ENCODE data around the genes FLRT3 and KIF16B.

DNA sequence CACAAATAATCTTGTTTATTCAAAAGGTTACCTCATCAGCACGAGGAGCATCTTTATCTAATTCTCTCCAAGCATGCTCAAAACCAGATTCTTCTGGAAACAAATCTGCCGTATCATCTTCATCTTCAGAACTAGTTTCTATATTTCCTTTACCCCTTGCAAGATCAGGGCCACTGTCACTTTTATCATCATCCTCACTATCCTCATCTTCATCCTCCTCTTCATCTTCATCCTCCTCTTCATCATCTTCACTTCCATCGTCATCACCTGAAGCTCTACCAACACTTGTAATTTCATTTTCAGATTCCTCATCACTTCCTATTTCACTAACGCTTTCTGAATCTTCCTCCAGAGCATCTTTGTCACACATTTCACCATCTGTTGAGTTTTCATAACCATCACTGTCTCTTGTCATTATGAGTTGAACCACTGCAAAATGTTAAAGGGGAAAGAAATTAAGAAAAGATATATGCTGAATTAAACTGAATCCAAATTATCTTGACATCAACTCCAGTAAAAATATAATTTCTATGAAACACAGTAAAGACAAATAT, 8.8 kb downstream of the ESF1 start:
- RRBS: no CpG with 5 or more reads among the region's 4 CpGs

GRCh38 chr20:13814721-13814992, 29.8 kb downstream of the NDUFAF5 start:
- RRBS: no CpG with 5 or more reads among the region's 2 CpGs

- RRBS: no CpG with 5 or more reads among the region's 30 CpGs
Observed at GRCh38 chr20:14226162-14226688, 111.2 kb downstream of the FLRT3 start.

GRCh38 chr20:14337186-14337893, at the start of gene FLRT3:
Gene FLRT3, minus strand, starts transcription at chr20:14337612.
- RRBS: no CpG with 5 or more reads among the region's 12 CpGs

GRCh38 chr20:15196546-15197215, 859.3 kb upstream of the FLRT3 start:
- RRBS: no CpG with 5 or more reads among the region's 3 CpGs

- RRBS: no CpG with 5 or more reads among the region's 2 CpGs
Observed at GRCh38 chr20:15295195-15295741, 957.9 kb upstream of the FLRT3 start.

DNA sequence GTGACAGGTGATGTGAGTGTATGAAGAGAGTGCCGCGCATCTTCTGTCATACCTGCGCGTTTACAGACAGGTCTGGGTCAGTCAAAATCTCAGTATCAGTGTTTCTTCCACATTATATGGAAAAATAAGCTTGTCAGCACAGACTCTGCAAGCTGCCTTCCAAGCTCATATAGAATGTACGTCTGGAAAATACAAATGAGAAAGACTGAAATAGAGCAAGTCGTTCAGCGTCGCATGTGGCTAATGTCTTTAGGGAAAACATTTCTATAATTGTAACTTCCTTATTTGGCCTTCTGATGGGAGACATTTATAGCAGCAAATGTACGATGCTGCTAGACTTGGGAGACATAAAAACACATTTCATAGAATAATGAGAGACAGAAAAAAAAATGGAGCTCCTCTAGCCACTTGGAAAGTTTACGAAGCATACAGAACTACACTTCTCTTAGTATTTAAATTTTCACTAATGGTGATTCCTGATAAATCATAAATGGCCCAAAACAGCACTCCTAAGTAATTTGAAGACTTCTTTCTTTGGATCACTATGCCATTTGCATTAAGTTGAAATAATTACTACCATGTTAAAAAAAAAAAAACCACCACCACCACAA, 122.2 kb downstream of the KIF16B start:
- RRBS: no CpG with 5 or more reads among the region's 10 CpGs

GRCh38 chr20:16528086-16528505, 45.2 kb downstream of the KIF16B start:
- RRBS: no CpG with 5 or more reads among the region's 4 CpGs

DNA sequence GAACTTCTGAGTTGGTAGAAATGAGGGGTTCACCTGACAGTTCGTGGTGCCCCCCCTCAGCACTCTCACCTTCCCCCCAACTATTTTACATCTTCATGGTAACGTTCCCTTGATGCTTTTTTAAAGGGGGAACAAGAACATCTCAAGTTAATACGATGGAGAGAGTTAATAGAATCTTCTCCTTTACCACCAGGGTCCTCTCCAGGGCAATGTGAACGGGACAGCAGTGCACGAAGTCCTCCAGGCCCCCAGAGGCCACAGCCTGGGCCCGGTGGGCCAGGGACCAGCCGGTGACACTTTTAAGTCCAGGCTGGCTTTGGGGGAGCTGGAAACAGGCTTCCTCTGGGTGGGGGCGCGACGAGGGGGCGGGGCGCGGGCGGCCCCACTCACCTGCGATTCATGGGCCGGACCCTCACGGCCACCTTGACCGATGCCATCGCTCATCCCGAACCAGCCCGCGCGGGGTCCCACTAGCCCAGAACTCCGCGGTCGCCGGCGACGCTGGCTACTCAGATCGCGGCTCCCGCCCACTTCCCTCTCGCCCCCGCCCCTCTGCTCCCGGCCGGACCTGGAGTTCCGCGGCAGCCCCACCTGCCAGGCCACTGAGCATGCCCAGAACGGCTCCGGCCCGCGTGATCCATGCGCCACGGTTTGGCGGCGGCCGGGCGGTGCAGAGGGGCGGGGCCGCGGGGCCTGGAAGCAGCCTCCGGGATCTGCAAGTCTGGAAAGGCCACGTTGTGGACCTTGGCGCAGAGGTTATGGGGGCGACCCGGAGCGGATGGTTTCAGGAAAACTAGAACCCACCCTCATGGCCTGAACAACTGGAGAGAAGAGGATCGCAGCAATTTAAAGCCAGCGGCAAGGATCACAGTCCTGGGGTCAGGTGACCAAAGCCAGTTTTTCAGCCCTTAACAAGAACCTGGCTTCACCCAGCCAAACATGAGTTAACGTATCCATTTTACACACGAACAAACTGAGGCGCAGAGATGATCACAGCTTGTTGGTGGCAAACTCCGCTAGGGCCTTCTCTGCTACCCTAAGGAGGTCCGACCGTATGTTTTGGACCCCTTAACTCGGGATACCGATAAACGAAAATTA, at the start of gene KIF16B:
Gene KIF16B, minus strand, starts transcription at position 610 of the 1,098 bp plus-strand sequence.
- RRBS: under 1% methylated on average over 38 of the region's 68 CpGs

GRCh38 chr20:17202525-17203218, 24.2 kb upstream of the PCSK2 start:
- RRBS: no CpG with 5 or more reads among the region's 12 CpGs

DNA sequence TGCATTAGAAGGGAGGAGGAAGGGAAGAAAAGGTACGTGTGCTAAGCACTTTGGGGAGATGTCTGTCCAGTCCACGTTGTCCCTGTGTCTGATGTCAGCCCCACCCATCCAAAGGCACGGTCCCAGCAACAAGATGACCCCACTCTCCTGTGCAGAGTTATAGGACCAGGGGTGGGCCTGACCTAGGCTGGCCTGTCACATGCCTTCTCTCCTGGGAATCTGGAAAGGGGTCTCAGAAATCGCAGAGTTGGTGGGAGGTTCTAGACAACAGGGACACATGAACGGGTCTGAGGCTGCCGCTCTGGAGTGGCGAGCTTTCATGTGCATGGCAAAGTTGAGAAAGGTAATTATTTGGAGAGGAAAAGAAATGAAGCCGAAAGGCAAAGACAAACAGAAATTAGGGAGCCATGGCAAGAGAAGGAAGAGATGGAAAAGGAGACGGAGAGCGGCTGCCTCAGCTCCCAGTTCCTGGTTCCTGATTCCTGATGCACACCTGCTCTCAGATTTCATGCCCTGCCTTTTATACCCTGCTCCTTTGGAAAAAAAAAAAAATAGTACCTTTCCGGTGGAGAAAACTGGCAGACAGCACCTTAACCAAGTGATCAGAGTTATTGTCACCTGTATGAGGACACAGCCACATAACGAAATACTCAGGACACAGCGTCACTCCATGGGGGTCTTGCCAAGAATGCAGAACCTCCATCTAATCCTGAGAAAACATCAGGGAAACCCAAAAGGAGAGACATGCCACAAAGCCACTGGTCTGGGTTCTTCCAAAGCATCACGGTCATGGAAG, 29.3 kb downstream of the BFSP1 start:
- RRBS: no CpG with 5 or more reads among the region's 14 CpGs

DNA sequence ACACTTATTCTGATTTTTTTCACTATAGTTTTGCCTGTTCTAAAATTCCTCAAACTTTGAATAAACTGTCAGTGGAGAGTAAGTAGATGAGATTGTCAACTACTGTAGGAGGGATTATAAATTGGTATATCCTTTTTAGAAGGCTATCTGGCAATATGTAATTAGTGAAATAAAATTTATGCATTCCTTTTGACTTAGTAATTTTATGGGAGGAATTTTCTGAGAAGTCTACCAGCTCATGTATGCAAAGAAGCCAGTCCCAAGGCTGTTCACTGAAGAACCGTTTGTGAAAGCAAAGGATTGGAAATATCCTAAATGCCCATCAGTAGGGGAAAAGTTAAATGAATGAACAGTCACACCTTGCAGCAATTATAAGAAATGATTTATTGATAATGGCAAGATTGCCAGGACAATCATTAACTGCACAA, 4.7 kb upstream of the DSTN start:
- RRBS: no CpG with 5 or more reads among the region's 1 CpG

DNA sequence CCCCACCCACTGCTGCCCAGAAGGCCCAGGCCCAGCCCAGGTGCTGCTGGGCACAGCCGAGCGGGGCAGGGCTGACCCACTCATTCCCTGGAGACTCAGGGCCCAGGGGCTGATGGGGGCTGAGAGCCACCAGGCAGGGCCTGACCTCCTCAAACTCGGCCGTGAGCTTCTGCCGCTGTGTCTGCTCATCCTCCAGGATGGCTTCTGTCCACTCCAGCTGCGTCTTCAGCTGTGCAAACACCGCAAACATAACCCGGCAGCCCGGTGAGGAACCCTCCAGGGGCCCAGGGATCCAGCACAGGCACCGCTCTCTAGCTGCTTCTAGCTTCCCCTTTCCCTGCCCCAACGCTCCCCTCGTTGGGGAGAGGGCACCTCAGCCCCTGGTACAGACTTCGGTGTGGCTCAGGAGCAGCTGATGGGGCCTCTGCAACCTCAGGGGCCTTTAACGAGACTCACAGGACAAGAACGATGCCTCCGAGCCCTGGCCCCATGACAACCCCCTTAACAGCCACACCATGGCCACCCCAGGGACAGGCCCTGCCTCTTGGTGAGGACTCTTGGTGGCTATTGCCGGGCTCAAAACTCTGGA, 46.0 kb downstream of the DSTN start:
- RRBS: 100% methylated on average over 1 of the region's 17 CpGs

- RRBS: 1% methylated on average over 18 of the region's 62 CpGs
Observed at GRCh38 chr20:17680877-17681397, 1.1 kb downstream of the RRBP1 start.

DNA sequence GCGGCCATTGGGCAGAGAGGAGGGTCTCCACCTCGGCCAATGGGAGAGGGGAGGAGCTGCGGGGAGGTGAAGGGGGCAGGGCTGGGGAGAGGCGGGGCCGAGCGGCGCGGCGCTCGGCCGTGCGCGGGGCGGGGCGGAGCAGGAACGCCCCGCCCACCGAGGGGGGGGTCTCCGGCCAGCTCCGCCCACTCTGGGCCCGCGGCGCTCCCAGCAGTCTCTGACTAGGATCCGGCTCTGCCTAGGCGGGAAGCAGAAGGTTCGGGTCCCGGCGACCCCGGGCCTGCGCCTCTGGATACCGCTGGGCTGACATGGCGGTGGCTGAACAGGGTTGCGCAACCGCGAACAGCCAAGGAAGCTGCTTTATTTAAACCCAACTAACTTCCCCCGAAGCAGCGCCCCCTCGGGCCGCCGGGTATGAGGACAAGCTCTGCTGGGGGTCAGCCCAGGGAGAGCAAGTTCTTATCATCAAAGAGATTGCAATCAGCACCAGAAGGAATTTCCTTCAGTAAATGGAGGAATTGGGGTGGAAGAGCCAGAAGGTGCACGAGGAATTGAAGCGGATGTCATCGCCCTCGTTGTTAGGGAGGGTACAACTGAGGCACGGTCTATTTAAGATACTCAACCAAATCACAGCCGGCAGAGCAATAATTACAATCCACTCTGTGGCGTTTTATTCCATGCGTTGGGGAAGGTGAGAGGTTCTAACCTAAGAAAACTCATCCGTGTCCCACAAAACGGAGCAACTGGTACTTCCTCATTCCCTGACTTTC, 544 bp upstream of the RRBP1 start:
- RRBS: 2% methylated on average over 9 of the region's 50 CpGs

GRCh38 chr20:17855912-17856459, 112.6 kb downstream of the SNX5 start:
- RRBS: no CpG with 5 or more reads among the region's 3 CpGs

DNA sequence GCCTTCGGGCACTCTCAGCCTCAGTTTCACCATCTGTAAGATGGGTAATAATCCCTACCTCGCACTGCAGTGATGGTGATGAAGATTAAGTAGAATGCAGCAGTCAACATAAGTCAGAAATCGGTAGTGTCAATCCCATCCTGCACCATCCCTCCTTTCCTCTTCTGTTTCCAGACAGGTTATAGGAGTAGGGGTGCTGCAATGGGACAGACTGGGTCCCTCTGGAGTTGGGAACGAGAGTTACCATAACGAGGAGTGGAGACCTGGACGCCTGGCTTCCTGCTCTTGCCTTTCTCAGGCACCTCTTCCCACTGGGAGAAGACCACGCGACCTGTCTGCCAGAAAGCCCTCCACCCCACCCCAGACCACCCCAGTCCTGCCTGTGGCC, 99.1 kb downstream of the SNX5 start:
- RRBS: no CpG with 5 or more reads among the region's 8 CpGs

DNA sequence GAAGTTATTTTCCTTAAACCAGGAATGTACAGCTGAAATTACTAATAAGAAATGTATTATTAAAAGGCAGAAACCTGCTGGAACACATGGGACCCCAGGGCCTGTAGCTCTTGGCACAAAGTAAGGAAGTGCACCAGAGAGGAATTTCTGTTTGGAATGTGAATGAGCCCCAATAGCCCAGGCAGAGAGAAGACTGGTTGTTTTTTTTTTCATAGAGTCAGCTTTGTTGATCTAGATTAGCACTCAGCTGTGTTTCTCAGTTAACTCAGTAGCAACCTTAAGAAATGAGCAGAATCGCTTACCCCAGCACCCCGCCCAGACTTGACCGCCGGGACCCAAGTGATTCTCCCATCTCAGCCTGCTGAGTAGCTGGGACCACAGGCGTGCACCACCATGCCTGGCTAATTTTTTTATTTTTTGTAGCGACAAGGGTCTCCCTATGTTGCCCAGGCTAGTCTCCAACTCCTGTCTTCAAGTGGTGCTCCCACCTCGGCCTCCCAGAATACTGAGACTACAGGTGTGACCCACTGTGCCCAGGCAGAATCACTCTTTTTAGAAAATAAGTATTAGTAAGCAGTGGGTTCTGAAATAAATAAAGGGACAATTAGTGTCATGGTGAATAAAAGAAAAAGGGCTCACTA, 2.8 kb downstream of the MGME1 start:
- RRBS: no CpG with 5 or more reads among the region's 7 CpGs

- RRBS: 89% methylated on average over 10 of the region's 22 CpGs
Observed at GRCh38 chr20:18011438-18012105, 42.8 kb downstream of the MGME1 start.

DNA sequence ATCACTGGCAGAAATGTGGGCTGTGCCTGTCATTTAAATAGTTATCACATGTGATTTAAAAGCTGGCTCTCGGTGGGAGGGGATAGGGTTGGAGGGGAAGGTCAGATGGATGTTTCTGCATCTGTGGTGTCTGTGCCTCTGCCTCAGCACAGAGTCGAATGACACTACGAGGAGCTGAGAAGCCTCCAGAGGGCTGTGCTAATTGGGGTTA, 73.7 kb upstream of the SCP2D1 start:
- RRBS: no CpG with 5 or more reads among the region's 3 CpGs